SK-N-SH (cell line): ENCODE data around the gene LMTK2.

- RRBS = no CpG with 5 or more reads among the region's 11 CpGs
CAGE:
- cytosol, long polyA plus RNA = no peak
- long polyA plus RNA = no peak
- nucleus, long polyA plus RNA = no peak
Measured at GRCh38 chr7:94425339-94426221, 30.9 kb downstream of the COL1A2 start.

GRCh38 chr7:94426848-94428050, 32.6 kb downstream of the COL1A2 start:
- RRBS = no CpG with 5 or more reads among the region's 14 CpGs
CAGE:
- cytosol, long polyA plus RNA = no peak
- long polyA plus RNA = no peak
- nucleus, long polyA plus RNA = no peak

DNA sequence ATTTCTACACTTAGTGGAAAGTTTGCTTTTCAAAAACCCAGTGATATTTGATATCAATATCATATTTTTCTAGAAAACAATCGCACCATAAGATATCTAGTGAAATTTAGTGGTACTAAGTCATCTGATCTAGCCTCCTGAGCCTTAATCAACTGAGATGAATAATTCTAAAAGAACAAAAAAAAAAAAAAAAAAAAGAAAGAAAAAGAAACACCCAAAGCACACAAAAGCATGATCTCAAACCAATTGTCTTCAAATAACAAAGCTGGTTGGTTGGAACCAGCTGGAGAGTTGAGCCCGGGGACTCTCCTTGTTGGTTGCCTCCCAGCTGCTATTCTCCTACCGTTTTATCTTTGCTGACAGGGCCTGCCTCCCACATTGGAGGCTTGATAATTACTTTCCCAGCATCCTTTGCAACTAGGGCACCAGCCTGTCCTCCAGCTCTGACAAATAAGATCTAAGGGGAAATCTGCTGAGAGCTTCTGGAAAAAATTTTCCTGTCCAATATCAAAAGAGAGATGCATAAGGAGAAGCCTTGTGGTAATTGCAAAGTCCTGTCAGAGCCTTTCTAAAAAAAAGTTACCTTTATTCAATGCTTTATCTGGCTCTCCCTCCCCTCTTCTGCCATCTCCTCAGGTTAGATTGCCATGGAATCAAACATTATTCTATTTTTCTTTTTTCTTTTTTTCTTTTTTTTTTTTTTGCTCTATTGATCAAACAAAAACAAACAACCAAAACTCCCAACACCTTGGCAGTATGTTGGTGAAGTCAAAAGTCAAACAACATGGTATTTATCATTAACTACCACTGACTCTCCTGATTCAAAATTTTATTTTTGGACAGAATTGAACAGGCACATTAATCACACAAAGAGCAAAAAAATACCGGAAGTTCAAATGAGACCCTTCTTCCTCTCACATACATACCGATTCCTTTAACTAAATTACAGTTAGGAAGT, 6.7 kb downstream of the PON1 start:
- RRBS = no CpG with 5 or more reads among the region's 5 CpGs
CAGE:
- cytosol, long polyA plus RNA = no peak
- long polyA plus RNA = no peak
- nucleus, long polyA plus RNA = no peak

DNA sequence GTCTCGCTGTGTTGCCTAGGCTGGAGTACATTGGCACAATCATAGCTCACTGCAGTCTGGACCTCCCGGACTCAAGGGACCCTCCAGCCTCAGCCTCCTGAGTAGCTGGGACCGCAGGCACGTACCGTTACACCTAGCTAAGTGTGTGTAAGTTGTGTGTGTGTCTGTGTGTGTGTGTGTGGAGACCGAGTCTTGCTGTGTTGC, 563 bp upstream of the PON2 start:
- RRBS = no CpG with 5 or more reads among the region's 6 CpGs
CAGE:
- cytosol, long polyA plus RNA = no peak
- long polyA plus RNA = no peak
- nucleus, long polyA plus RNA = no peak

DNA sequence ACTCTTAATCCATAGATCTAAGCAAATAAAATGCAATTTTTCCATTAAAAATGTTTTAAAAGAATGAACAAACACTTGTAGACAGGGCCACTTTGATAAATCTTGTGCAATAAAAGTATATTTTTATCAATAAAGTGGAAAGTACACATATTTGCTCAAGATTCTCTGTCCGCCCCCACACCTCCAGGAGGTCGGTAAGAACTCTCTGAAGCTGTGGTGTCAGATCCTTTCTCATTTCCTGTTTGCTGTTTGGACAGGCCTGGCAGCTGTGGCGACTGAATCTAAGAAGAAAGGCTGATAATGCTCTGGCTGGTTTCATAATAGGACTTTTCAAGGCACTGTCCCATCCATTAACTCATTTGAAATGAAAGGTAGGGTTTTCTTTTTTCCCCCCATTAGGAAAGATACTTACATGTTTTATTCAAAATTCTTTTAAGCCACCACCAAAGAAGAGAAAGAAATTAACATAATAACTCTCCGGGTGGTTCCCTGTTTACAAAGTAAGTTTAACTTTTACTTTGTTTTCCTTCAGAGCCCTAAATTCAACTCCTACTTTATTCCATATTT, 15.2 kb upstream of the ASB4 start:
- RRBS = no CpG with 5 or more reads among the region's 4 CpGs
CAGE:
- cytosol, long polyA plus RNA = no peak
- long polyA plus RNA = no peak
- nucleus, long polyA plus RNA = no peak

GRCh38 chr7:95594171-95594719, 2.1 kb downstream of the PDK4 start:
CAGE:
- cytosol, long polyA plus RNA = no peak
- long polyA plus RNA = no peak
- nucleus, long polyA plus RNA = no peak

DNA sequence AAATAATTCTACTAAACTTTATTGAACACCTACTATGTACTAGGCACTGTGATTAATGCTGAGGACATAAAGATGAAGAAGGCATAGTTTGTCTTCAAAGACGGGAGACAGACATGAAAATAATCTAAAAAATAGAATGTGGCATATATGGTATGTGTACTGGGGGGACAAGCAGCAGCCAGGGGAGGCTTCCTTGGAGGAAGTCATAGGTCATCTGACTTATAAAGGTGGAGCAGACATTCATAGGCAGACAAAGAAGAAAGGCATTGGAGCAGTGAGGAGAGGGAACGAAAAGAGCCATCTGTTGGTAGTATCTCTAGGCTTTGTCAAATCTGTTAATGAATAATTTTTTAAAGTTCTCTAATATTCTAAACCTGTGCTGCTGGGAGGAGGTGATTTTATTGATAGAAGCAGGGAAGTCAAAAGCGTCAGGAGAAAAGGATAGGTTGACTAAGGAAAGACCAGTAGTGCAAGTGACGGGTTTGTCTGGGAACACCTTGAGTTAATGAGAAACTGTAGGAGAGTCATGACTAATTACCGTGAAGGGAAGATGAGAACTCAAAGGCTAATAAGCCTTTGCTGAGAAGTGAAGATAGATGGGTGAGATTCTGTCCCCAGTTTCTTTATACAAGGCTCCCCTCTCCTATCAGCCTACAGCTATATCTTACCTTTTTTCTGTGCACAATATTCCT, 4.9 kb upstream of the PDK4 start:
- RRBS = no CpG with 5 or more reads among the region's 5 CpGs
CAGE:
- cytosol, long polyA plus RNA = no peak
- long polyA plus RNA = no peak
- nucleus, long polyA plus RNA = no peak

GRCh38 chr7:95609375-95610293, 13.3 kb upstream of the PDK4 start:
- RRBS = no CpG with 5 or more reads among the region's 4 CpGs
CAGE:
- cytosol, long polyA plus RNA = no peak
- long polyA plus RNA = no peak
- nucleus, long polyA plus RNA = no peak

DNA sequence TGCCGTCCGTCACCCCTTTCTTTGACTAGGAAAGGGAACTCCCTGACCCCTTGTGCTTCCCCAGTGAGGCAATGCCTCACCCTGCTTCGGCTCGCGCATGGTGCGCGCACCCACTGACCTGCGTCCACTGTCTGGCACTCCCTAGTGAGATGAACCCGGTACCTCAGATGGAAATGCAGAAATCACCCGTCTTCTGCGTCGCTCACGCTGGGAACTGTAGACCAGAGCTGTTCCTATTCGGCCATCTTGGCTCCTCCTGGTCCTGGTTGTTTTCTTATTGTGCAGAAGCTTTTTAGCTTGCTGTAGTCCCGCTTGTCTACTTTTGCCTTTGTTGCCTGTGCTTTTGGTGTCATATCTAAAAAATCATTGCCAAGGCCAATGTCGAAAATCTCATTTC, 65.4 kb downstream of the DYNC1I1 start:
- RRBS = no CpG with 5 or more reads among the region's 16 CpGs
CAGE:
- cytosol, long polyA plus RNA = no peak
- long polyA plus RNA = no peak
- nucleus, long polyA plus RNA = no peak

GRCh38 chr7:95916519-95916984, 144.2 kb downstream of the DYNC1I1 start:
- RRBS = no CpG with 5 or more reads among the region's 11 CpGs
CAGE:
- cytosol, long polyA plus RNA = no peak
- long polyA plus RNA = no peak
- nucleus, long polyA plus RNA = no peak

DNA sequence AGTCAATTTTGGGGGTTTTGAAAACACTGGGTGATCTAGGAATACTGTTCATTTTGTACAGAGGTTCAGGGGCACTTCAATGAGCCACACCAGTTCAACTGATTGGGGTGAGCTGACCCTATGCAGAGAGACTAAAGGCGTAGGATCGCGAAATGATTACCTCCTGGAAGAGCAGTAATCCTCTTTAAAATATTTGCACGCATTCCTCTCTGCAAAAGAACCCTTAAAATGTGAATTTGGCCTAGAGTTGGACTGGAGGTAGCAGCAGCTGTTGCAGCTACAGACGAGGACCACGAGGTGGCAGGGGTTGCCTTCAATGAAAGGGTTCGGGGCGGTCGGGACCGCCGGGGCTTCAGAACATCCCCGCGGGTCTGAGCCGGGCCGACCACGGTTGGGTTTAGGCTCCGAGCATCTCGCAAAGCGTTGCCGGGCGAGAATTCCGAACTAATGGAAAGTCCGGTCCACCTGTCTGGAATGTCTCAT, 246.5 kb downstream of the SLC25A13 start:
- RRBS = 2% methylated on average over 7 of the region's 23 CpGs
CAGE:
- cytosol, long polyA plus RNA = no peak
- long polyA plus RNA = no peak
- nucleus, long polyA plus RNA = no peak

DNA sequence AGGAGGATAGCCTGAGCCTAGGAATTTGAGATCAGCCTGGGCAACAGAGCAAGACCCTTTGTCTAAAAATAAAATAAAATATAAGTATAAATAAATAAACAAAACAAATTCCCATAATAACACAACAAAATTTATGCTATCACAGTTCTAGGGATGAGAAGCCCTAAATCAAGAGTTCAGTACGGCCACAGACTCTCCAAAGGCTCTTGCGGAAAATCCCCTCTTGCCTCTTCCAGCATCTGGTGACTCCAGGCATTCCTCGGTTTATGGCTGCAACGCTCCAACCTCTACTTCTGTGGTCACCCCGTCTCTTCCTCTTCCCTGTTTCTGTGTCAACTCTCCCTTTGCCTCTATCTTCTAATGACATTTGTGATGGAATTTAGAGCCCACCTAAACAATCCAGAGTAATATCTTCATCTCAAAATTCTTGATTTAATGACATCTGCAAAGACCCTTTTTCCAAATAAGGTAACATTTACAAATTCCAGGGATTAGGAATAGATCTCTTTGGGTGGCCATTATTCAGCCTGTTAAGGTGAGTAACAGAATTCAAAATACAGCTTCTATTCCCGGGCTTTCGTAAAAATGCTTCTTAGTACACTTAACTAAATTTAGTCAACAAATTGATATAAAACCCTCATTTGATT, 51.1 kb downstream of the SLC25A13 start:
- RRBS = no CpG with 5 or more reads among the region's 7 CpGs
CAGE:
- cytosol, long polyA plus RNA = no peak
- long polyA plus RNA = no peak
- nucleus, long polyA plus RNA = no peak

GRCh38 chr7:97003808-97004408, 1.4 kb upstream of the DLX6 start:
- RRBS = 95% methylated on average over 8 of the region's 27 CpGs
CAGE:
- cytosol, long polyA plus RNA = no peak
- long polyA plus RNA = no peak
- nucleus, long polyA plus RNA = no peak

- RRBS = no CpG with 5 or more reads among the region's 34 CpGs
CAGE:
- cytosol, long polyA plus RNA = no peak
- long polyA plus RNA = no peak
- nucleus, long polyA plus RNA = no peak
Measured at GRCh38 chr7:97026125-97026910, 1.7 kb upstream of the DLX5 start.

CAGE:
- cytosol, long polyA plus RNA = no peak
- long polyA plus RNA = no peak
- nucleus, long polyA plus RNA = no peak
Measured at GRCh38 chr7:97232672-97233002, 115.1 kb downstream of the SDHAF3 start.

DNA sequence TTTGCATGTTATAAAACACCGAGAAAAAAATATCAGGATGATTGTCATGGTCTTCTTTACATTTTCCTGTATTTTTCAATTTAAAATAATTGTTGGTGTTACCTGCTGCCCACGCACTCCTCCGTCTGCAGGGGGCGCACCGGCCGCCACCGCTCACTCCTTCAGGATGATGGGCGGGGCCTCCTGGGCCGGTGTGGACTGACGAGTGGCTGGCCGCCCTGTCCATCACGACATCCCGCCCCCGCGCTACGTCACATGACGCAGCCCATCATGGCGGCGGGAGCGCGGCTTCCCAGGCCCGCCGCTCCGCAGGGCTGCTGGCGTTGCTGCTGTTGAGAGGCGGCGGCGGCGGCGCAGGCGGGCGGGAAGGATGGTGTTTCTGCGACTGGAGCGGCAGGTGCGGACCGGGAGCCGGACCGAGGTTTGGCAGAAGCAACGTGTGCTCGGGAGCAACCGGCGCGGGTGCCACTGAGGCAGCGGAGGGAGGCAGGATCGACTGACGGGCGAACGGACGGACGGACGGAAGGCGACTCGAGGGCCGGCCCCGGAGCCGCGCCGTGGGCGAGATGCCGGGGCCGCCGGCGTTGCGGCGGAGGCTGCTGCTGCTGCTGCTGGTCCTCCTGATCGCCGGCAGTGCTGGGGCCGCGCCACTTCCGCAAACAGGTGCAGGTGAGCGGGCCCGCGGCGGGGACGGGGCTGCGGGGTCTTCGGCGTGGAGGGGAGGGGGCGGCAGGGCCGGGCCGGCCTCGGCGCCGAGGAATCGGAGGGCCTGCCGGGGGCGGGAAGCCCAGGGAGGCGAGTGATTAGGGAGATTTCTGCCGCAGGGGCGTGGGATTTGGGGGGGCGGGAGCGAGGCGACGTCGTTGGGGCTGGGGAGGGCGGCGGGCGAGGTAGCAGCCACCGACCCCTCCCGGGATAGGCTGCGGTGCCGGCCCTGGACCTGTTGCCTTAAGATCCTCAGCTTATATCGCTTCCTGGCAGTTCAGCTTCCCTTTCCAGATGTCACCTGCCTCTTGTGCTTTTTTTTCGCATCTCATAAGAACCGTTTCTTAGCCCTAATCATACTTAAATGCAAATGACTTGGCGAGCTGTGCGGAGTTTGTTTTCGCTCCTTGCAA, at the start of gene LMTK2:
TSS of gene LMTK2 (plus strand) at position 251 of the 1,118 bp plus-strand sequence.
- RRBS = under 1% methylated on average over 29 of the region's 108 CpGs
CAGE:
- cytosol, long polyA plus RNA = no peak
- long polyA plus RNA = no peak
- nucleus, long polyA plus RNA = no peak

DNA sequence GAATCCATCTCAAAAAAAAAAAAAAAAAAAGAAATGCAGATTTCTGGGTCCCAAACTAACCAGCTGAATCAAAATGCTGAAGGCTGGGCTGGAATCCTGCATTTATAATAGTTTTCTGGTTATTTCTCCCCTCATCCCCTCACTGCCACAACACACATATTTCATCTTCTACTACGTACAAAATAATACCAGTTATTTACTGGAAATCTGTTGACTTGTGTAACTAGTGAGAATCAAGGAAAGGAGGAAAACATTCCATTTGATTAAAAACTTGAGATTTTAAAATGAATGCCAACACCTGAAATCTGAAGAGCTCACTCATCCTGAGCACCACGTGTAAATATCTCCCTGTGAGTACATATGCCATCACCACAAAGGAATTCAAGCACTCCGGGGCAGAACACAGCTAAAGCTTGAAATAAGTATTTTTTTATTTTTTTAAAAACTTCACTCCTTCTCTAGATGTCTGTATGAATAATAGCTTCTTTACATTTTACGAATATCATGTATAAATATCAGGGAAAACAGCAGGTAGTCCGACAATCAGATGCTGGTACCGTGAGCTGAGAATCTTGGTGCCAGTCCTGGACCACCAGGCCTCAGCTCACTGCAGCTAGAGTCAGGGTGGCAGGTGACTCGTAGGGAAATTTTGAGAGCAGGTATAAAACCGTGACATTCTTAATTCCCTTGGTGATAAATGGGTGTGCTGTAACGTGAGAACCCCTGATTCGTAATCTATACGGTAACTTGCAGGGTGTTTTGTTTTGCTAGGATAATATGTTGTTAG, 12.6 kb downstream of the LMTK2 start:
- RRBS = no CpG with 5 or more reads among the region's 11 CpGs
CAGE:
- cytosol, long polyA plus RNA = no peak
- long polyA plus RNA = no peak
- nucleus, long polyA plus RNA = no peak

DNA sequence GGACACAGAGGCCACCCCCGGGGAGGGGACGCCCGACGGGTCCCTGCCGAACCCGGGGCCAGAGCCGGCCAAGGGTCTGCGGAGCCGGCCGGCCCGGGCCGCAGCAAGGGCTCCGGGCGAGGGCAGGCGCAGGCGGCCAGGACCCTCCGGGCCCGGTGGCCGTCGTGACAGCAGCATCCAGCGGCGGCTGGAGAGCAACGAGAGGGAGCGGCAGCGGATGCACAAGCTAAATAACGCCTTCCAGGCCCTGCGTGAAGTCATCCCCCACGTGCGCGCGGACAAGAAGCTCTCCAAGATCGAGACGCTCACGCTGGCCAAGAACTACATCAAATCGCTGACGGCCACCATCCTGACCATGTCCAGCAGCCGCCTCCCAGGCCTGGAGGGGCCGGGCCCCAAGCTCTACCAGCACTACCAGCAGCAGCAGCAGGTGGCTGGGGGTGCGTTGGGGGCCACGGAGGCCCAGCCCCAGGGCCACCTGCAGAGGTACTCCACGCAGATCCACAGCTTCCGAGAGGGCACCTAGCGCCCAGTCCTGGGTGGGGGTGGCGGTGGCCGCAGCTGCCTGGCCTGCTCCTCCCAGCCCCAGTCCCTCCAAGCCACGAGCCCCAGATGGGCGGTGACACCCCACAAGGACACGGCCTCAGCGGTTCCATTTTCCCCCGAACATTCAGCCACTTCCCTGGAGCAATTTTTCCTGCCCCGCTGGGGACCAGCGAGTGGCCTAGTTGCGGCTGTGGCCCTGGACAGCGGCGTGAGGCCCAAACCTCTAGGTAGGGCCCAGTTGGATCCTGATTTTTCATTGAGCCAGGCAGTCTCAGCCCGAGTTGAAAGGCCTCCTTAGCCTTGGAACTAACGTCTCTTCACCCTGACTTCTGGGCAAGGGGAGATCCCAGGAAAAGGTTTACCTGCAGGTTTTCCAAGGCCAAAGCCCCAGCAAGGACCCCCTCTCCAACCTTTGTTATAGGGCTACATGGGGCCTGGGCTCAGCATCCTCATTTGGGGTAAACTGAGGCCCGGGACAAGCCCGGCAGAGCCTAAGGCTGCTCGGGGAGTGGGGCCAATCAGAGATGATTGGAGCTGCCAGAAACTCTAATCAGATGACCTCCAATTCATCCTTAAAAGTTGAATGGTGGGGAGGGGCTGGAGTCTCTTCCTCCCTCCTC, 1.5 kb downstream of the BHLHA15 start:
- RRBS = 96% methylated on average over 6 of the region's 60 CpGs
CAGE:
- cytosol, long polyA plus RNA = no peak
- long polyA plus RNA = no peak
- nucleus, long polyA plus RNA = no peak

GRCh38 chr7:98240770-98241323, 11.2 kb downstream of the TECPR1 start:
- RRBS = 71% methylated on average over 5 of the region's 14 CpGs
CAGE:
- cytosol, long polyA plus RNA = no peak
- long polyA plus RNA = no peak
- nucleus, long polyA plus RNA = no peak

GRCh38 chr7:98569515-98570503, 47.3 kb upstream of the NPTX2 start:
- RRBS = no CpG with 5 or more reads among the region's 29 CpGs
CAGE:
- cytosol, long polyA plus RNA = no peak
- long polyA plus RNA = no peak
- nucleus, long polyA plus RNA = no peak